GM06990 (cell line): Measurements from ENCODE around the gene IFIT1B.

- RRBS: no CpG with 5 or more reads among the region's 3 CpGs
Observed at GRCh38 chr10:88968220-88968856, 15.8 kb upstream of the ACTA2 start.

DNA sequence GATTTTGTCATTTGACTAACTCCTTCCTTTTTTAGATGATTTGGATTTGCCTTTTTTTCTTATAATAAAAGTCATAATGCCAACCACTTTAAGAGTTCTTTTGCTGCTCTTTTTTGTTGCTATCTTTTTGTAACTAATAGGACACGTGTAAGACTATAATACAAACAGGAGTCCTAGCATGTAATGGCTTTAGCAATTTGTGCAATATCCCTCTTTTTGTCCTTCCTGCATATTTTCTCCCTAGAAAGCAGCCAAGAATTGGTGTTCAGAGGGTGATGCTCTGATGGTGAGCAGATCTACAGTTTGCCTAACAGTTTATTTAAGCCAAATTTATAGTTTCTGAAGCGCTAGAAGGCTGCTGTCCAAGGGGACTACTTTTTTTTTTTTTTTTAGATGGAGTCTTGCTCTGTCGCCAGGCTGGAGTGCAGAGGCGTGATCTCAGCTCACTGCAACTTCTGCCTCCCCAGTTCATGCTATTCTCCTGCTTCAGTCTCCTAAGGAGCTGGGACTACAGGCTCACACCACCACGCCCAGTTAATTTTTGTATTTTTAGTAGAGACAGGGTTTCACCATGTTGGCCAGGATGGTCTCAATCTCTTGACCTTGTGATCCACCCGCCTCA is 18.9 kb upstream of the FAS start:
- RRBS: no CpG with 5 or more reads among the region's 6 CpGs

GRCh38 chr10:89129883-89130495 is 77.1 kb downstream of the CH25H start:
- RRBS: no CpG with 5 or more reads among the region's 5 CpGs

- RRBS: 65% methylated on average over 1 of the region's 3 CpGs
Observed at GRCh38 chr10:89152919-89153442, 54.1 kb downstream of the CH25H start.

DNA sequence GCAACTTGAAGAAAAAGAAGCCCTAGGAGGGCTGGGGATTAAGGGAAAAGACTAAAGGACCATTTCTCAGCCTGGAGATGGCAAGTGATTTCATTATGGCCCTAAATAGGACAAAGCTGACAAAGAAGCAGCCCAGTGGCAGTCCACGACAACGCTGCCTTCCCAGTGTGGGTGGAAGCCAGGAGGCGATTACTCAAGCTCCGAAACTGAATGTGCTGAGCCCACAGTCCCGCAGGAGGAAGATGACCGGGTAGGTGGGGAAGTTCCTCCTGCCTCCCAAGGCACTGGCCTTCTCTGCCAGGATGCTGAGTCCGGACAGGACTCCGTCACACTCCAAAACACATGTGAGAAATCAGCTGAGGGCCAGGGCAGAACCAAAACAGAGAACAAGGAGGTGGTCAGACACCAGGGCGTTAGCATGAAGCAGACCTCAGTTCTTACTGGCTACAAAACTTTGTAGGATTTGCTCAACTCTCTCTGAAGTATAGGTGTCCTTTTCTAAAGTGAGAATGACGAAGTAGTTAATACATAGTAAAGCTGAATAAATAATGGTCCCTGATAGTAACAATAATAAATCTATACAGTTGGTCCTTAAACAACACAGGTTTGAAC is 16.1 kb downstream of the LIPA start:
- RRBS: 90% methylated on average over 2 of the region's 10 CpGs

DNA sequence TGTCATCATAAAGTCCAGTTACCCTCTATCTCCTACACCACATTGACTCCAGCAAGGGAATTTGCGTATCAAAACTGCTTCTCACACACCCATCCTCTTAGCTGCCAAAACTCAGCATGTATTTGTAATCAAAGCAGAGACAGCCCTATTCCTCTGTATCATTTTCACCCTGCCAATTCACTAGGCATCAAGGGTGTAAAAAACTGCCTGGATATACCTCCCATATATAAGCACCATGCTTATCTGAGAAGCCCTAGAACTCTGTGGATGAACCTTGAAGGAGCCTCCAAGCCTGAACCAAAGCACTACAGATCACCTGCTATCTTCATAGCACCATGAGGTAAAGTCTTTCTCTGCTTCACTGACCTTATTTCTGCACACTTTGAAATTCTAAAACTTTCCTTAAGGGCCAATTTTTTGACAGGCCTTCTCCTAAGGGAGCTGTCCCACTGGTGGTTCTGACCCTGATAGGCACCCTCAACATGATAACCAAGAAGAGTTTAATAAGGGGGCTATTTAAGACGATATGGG is at the start of gene IFIT1B:
IFIT1B (plus strand) TSS at position 256 of the 531 bp plus-strand sequence.
- RRBS: no CpG with 5 or more reads among the region's 2 CpGs

DNA sequence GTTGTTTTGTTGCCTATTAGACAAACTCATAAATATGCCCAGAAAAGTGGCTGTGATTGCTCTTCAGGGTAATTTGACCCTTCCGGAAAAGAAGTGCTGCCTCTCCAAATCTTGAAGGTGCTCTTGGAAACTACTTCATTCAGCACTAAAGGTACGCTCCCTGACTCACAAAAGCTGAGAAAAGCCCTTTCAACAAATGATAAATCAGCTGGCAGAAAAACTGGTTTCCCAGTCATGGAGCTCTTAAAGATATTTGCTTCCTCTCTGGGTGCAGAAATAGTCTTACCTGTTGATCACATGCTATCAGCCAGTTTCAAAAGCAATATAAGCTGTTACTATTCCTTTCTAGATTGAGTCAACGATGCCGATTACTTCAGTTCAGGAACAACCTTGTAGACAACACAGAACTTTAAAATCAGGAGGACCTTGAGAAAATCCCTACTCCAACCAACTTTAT is 6.8 kb downstream of the IFIT5 start:
- RRBS: no CpG with 5 or more reads among the region's 4 CpGs

DNA sequence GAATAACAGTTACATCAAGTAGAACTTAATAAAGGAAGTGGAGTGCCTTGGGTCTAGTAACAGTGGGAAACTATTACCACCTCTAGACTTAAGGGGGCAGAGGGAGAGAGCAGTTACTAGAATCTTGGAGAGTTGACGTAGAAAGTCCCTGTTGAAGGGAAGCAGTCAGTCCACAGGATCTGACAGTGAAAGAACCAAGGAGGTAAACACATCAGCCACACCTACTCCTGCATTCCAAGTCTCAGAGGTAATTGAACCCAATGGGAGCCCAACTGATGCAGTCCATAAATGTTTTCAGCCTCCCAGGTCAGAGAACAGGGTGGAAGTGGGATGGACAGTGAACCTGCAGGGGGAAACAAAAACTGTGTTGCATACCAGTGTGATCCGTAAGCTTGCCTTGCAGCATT is 57.3 kb downstream of the SLC16A12 start:
- RRBS: no CpG with 5 or more reads among the region's 2 CpGs

DNA sequence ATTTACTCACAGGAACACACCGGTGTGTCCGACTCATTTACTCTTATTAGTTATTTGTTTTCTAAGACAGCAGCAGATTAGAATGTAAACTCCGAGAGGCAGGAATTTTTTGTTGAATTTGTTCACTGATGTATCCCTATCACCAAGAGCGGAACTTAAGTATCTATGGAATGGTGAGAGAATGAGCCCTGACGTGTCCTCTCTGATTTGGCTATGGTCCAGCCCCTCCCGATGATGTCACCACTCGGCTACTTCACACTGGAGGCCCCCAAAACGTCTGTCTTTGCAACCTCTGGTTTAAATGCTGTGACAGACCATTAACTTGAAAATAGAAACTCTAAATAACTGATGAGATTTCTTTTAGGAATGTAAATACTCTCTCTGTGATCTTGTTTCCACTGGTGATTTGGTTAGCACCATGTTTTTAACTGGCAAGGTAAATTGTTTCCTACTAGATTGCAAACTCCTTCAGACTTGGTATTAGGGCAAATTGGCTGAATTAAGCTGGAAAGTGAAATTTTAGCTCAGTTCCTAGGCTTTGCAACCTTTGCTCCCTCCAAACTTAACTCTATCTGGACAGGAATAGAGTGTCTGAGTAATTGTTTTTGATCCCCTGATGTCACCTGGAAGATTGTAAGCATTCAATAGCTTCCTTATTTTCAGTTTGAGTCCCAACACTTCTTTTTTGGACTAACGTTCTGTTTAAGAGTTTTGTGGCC is 19.2 kb downstream of the SLC16A12 start:
- RRBS: no CpG with 5 or more reads among the region's 9 CpGs

DNA sequence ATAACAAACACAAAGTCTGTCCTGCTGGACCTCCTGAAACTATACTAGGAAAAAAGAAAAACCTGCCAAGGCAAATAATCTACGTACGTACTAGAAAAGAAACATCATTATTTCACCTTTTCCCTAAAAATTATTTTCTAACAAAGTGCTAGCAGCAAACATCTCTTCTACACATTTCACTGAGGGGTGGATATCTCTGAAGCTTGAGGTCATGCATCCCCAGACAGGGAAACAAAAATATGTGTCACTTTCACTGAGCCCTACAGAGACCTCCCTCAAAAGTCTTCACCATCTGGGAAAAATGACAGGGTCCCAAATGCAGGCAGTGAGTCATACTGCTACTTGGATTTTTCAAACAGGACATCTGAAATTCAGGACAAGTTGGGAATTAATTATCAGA is 42.9 kb downstream of the PANK1 start:
- RRBS: no CpG with 5 or more reads among the region's 2 CpGs

GRCh38 chr10:89602840-89603478 is 42.1 kb downstream of the PANK1 start:
- RRBS: no CpG with 5 or more reads among the region's 2 CpGs

DNA sequence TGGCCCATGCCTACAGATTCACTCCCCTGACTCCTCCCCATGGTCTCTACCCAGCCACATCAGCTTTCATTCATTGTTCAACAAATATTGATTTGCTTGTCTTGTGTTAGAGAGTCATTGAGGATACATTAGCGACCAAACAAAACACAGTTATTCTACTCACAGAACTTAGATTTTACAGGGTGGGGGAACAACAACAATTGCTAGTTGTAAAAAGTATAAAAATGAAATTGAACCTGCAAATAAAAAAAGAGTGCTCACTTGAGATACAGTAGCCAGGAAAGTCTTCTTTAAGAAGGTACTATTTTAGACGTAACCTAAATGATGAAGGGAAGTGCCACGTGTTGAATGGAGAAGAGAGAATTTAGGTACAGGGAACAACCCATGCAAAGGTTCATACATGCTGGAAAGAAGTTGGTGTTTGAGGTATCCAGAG is 1.6 kb upstream of the KIF20B start:
- RRBS: no CpG with 5 or more reads among the region's 3 CpGs

- RRBS: no CpG with 5 or more reads among the region's 7 CpGs
Observed at GRCh38 chr10:89702037-89702455, 656 bp downstream of the KIF20B start.

DNA sequence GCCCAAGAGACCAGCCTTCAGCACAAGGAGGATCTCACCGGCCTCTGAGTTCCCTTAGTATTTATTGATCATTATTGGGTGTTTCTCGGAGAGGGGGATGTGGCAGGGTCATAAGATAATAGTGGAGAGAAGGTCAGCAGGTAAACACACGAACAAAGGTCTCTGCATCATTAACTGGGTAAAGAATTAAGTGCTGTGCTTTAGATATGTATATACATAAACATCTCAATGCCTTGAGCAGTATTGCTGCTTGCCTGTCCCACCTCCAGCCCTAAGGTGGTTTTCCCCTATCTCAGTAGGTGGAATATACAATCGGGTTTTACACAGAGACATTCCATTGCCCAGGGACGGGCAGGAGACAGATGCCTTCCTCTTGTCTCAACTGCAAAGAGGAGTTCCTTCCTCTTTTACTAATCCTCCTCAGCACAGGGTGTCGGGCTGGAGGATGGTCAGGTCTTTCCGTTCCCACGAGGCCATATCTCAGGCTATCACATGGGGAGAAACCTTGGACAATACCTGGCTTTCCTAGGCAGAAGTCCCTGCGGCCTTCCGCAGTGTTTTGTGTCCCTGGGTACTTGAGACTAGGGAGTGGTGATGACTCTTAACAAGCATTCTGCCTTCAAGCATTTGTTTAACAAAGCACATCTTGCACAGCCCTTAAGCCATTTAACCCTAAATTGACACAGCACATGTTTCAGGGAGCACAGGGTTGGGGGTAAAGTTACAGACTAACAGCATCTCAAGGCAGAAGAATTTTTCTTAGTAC is 555.9 kb downstream of the HTR7 start:
- RRBS: no CpG with 5 or more reads among the region's 10 CpGs

DNA sequence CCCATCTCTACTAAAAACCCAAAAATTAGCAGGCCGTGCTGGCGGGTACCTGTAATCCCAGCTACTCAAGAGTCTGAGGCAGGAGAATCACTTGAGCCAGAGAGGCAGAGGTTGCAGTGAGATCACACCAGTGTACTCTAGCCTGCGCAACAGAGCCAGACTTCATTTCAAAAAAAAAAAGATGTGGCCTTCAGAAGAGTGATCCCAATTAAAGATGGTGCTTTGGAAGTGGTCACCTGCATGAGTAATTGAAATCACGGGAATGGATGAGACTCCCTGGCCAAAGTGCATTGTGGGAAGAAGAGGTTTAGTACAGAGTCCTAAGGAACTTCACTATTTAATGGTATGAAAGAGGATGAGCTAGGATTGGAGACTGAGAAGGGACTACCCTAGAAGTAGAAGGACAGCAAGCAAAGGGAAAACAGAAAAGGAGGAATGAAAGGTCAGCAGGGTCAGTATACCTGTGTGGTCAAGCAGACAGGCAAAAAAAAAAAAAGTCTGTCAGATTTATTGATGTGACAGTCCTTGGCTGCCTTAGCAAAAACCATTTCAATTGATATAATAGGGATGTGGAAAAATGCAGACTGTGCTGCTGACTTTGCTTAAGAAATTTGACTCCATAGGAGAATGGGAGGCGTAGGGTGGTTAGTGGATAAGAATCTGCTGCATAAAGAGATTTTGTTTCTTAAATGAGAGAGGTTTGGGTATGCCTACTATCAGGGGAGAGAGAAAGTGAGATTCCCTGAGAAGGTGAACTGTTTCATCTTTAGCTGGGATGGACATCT is 5.6 kb downstream of the RPP30 start:
- RRBS: no CpG with 5 or more reads among the region's 5 CpGs

- RRBS: no CpG with 5 or more reads among the region's 2 CpGs
Observed at GRCh38 chr10:90913681-90914253, 7.1 kb downstream of the ANKRD1 start.

DNA sequence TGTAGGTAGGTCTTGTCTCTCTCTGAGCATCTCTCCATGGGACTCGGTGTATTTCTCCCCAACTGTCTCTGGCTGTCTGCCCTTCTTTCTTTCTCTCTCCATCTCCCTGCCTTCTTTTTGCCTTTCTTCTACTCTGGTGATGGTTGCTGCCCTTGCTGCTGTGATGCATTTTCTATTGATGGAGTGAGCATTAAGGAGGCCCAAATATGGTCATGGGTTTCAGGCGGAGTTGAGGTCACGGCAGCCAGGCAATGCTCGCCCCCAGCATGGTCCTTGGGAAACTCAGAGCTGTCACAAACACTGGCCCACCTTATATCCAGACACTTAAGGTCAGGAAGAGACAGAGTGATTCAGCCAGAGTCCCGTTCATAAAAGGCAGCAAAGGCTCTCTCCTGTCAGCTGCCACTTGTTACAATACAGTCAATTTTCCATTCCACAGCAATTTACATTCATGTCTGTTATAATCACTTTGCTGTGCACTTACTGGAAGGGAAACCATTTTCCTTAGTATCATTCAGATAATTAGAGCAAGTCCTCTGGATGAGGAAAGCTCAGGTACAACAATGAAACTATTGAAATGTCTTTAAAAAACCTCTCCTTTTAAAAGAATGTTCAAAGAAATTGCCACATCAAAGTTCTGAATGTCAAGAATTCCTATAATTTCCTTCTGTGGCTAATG is 14.7 kb upstream of the ANKRD1 start:
- RRBS: no CpG with 5 or more reads among the region's 5 CpGs

DNA sequence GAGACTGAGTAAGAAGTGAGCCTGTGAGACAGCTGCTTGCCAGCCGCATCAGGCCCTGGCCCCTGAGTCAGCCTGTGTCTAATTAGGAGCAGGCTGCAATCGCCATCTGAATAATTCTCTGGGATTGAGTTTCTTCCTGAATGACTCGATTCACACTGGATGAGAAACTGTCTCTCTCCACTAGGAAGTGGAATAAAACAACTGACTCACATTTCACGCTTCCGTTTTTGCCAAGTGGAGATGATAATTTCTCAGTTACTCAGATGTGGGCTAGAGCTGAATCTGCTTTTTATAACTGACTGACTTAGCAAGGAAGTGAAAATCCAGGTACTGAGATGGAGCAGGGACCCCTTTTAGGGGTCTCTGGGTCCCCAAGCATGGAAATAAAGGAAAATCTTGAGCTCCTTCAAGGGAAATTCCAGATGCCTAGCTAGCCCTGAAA is 69.1 kb upstream of the HECTD2 start:
- RRBS: no CpG with 5 or more reads among the region's 5 CpGs

DNA sequence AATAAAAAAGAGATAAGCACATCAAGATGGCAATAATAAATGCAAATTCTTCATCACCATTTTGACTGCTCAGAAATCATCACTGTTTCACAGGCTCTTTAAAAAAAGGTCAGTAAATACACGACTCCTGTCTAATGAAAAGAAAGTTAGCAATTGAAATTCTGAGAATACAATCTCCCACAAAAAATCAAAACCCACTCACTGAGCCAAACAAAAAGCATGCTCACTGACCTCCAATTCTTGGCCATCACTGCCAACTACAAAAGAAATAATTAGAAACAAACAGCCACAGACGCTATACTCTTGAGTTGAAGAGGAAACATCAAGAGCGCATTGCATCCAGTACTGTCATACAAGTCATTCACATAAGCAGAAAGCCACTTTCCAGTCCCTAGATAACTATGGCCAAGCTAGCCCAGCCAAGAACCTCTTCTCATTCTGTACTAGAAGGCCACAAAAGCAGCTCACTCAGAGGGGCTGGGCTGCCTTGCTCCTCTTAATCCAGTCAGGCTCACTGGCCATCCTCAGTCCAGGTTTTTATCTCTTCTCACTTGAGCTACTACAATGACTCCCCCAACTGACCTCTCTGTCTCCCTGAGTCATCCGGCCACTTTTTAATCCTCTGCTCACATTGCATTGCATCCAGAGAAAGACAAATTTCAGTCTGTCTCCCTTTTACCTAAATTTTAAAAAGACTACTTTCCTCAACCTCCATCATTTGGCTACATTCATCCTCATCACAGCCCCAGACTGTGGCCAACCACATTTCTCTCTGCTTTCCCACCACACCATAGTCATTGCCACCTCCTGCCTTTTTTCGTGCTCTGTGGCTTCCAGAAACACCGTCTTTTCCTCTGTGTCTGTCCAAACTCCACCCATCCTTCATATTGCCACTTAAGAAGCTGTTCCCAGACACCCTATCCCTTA is 25.2 kb downstream of the PPP1R3C start:
- RRBS: no CpG with 5 or more reads among the region's 6 CpGs

- RRBS: no CpG with 5 or more reads among the region's 5 CpGs
Observed at GRCh38 chr10:91613131-91614095, 19.5 kb downstream of the PPP1R3C start.